Metastatic Liver Carcinoma in the Adrenal Gland (tissue), 2 donors: ENCODE measurements around a stretch of chr3.

- PRO-cap, 2 experiments, result no peak in any of the 2 experiments
Observed at GRCh38 chr3:152425618-152426300, 157.0 kb downstream of the MBNL1 start.

DNA sequence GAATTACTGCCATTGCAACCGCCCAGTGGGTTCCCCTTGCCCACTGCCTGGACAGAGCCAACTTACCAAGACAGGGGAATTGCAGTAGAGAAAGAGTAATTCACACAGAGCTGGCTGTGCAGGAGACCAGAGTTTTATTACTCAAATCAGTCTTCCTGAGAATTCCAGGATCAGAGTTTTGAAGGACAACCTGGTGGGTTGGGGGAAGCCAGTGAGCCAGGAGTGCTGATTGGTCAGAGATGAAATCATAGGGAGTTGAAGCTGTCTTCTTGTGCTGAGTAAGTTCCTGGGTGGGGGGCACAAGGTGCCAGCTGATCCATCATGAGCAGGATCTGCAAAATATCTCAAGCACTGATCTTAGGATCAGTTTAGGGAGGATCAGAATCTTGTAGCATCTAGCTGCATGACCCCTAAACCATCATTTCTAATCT is 230.7 kb upstream of the P2RY1 start:
- PRO-cap, 2 experiments, result no peak in any of the 2 experiments

- PRO-cap, 2 experiments, result no peak in any of the 2 experiments
Observed at GRCh38 chr3:152836952-152837193, 1.9 kb downstream of the P2RY1 start.

- PRO-cap, 2 experiments, result no peak in any of the 2 experiments
Observed at GRCh38 chr3:153541818-153542329, 379.8 kb downstream of the RAP2B start.

- PRO-cap, 2 experiments, result no peak in any of the 2 experiments
Observed at GRCh38 chr3:154122452-154123635, 1.7 kb downstream of the ARHGEF26 start.

DNA sequence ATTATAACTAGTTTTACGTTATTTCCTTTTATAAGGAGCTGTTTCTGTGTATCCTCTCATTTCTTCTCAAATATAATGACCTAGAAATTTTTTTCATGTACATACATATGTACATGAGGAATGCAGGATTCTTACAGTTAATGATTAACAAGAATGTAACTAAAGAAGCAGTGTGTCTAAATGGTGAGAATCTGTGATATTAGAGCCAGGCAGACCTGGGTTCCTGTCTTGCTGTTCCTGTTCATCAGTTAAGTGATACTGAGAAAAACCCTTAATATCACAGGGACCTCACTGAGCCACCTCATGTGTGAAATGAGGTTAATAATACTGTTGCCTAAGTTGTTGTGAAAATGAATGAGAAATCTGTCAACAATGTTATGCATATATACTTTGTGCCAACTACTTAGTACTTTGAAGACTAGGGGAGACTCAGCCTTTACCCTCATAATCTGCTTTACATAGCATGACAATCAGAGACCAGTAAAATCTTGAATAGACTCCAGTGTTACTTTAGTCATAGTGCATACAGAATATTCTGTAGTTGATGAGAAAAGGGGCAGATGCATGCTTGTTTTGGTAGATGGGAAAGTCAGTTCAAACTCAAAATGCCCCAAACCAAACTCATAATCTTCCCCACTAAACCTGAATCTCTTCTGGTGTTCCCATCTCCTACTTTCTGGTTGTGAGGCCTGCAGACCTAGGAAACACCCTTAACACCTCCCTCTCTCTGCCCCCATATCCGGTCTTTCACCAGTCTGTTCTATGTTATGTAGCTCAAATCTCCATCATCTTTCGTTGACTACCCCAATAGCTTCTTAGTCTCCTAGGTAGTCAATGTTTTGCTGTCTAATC is 4.7 kb downstream of the ARHGEF26 start:
- PRO-cap, 2 experiments, result no peak in any of the 2 experiments

GRCh38 chr3:154129770-154130238 is 8.6 kb downstream of the ARHGEF26 start:
- PRO-cap, 2 experiments, result no peak in any of the 2 experiments

DNA sequence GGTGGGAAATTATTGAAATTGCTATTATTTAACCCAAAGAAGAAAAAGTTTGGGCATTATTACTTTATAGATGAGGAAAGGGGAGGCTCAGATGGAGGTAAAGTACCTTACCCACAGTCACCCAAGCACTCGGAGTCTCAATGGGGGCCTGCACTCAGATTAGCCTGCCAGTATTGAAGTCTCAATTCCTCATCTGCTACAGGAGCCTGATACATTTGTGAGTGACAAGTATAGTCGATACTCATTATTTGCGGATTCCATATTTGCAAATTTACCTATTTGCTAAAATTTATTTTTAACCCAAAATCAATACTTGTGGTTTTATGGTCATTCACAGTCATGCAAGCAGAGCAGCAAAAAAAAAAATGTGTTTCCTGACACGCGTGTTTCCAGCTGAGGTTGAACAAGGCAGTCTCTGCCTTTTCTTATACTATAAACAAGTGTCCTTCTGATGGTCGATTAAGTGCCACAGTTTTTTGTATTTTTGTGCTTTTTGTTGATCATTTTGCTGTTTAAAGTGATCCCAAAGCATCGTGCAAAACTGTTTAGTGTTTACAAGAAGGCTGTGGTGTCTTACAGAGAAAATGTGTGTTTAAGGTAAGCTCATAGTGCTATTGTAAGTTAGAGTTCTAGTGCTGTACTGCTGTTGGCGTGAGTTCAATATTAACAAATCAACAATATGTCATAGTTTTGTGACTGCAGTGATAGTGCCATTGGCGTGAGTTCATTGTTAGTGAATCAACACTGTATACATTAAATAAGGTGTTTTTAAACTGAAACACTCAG is 48.0 kb downstream of the ARHGEF26 start:
- PRO-cap, 2 experiments, result no peak in any of the 2 experiments

GRCh38 chr3:155232937-155233580 is 60.4 kb downstream of the STRIT1 start:
- PRO-cap, 2 experiments, result no peak in any of the 2 experiments

DNA sequence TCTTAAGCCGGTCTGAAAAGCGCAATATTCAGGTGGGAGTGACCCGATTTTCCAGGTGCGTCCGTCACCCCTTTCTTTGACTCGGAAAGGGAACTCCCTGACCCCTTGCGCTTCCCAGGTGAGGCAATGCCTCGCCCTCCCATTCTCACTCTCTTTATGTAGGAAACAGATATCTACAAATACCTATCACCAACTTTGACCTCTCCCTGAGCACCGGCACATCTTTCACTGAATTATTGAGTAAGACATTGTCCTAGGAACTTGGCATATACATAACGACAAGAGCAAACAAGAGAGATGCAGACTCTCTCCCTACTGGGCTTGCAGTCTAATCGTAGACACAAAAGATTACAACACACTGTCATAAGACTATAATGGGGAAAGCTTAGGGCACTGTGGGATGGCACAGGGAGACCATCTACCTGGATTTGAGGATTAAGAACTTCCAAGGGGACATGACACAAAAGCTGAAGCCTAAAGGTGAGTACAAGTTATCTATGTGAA is 218.6 kb upstream of the STRIT1 start:
- PRO-cap, 2 experiments, result no peak in any of the 2 experiments

DNA sequence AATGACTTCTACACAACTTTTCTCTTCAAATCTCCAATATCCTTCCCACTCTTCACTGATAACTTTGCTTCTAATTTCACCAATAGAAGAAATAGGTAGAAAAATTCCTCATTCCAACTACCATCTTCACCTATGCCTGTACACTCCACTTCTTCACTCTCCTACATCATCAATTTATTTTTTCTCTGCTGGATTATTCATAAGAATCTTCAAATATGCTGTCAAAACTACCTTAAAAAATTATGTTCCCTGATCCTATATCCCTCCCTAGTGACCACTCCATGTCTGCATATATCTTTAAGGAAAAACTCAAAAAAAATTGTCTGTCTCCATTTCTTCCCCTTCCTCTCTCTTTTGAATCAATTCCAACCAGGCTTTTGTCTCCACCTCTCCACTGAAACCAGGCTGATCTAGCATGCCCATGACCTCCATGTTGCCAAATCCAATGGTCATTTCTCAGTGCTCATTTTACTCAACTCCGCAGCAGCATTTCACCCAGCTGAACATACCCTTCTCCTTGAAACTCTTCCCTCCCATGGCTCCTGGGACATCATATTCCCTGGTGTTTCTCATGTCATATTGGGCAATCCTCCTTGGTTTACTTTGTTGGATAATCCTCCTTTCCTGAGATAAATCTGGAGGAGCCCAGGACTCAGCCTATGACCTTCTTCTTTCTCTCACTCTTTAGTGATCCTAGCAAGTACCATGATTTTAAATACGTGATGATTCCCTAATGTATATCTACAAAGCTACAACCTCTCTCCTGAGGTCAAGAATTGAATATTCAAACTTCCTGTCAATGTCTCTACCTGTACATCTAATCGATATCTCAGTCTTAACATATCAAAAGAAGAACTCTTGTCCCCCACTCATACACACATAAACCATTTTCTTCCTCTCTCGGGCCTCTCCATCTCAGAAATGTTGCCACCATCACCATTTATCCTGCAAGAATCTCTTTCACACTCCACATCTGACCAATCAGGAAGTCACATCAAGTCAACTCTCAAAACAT is 90.9 kb downstream of the PLCH1 start:
- PRO-cap, 2 experiments, result no peak in any of the 2 experiments

DNA sequence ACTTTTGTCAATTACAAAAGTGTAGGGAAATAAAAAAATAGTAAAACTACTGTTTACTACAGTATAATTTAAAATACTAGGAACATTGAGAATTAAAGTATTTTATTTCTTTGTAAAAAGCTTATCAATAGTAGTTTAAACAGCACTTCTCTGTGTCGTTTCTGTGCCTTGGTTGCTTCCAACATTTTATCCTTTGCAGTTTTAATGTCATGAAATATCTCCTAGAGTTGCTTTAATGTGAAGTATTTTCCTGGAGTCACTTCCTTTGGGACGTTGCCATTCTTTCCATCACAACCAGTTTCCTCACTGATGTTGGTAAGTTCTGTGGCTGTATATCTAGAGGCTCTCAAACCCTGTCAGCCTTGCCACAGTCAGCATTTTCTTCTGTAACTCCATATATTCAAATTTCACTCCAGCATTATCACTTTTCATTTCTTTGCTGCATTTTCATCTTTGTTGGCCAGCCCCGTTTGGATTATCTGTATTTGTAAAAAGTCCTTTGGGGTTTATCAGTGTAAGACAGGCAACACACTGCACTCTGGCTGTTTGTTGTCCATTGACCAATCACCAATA is 20.1 kb downstream of the GMPS start:
- PRO-cap, 2 experiments, result no peak in any of the 2 experiments

- PRO-cap, 2 experiments, result no peak in any of the 2 experiments
Observed at GRCh38 chr3:155946297-155946713, 75.9 kb downstream of the GMPS start.

- PRO-cap, 2 experiments, result no peak in any of the 2 experiments
Observed at GRCh38 chr3:156160596-156161038, 40.2 kb downstream of the KCNAB1 start.

- PRO-cap, 2 experiments, result no peak in any of the 2 experiments
Observed at GRCh38 chr3:156532359-156533183, 22.3 kb downstream of the SSR3 start.

DNA sequence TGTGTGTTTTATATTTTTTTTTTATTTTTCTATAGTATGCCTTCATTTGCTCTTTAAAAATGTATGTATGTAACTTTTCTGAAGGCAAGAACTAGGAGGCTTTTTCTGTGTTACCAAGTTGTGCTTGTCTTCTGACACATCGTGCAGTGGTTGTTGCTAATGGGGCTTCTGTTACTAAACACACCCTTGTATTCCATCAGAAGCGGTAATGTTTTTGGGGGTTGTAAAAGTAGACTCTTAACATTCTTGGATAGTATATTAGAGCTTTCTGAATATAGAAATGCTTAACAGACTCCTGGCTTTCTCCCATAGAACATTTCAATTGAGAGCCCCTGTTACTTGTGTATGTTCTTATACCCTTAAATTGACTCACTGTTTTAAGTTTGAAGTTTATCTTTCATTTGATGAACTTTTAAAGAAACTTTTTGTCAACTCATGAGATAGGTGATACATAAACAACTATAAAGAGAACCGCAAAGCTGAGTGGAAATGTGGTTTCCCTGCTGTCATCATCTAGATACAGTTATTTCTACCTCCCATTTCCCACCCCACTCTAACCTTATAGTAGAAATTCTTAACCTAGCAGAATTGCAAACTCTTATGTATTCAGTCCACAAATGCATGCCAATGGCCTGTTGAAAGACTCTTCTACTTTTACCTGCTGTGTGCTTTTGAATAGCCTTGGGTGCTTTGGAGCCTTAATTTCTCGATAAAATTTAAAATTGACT is 2.6 kb downstream of the TIPARP start:
- PRO-cap, 2 experiments, result no peak in any of the 2 experiments

GRCh38 chr3:156815478-156816048 is 10.6 kb upstream of the LEKR1 start:
- PRO-cap, 2 experiments, result no peak in any of the 2 experiments

DNA sequence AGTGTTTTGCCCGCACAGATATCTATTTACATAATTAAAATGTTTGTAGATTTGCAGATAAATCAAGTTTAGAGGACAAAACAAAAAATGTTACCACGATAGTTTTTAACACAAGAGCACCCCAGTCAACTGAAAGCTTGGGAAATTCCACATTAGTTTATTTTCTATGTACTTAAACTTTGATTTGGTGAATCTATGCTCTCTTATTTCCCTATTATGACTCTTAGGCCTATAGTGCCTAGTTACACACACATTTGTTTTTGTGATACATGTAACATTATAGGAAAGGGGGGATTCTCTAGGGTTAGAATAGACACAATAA is 8.5 kb upstream of the LEKR1 start:
- PRO-cap, 2 experiments, result no peak in any of the 2 experiments

DNA sequence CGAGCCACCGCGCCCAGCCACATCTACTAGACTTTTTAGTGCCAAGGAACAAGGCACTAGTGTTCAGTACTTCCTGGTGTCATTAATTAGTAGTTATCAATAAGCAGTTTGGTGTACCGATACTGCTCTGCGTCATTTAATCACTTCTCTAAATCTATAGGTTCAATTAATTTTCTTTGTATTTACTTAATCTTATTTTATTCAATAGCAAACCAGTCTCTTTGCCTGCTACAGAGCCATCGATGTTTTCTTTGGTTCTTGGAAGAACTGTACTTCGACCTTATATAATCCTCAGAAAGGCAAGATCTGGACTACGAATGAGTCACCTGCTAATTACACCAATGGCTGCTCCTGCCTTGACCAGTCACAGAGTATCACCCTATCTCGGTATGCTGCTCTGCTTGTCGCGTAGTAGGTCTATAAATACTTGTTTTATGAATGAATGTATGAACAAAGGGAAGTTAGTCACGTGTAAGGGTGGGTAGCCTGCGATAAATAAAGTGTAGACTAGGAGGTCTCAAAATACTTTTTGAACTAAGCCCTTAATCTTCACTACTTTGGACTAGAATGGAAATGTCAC is 788 bp upstream of the LEKR1 start:
- PRO-cap, 2 experiments, result no peak in any of the 2 experiments

DNA sequence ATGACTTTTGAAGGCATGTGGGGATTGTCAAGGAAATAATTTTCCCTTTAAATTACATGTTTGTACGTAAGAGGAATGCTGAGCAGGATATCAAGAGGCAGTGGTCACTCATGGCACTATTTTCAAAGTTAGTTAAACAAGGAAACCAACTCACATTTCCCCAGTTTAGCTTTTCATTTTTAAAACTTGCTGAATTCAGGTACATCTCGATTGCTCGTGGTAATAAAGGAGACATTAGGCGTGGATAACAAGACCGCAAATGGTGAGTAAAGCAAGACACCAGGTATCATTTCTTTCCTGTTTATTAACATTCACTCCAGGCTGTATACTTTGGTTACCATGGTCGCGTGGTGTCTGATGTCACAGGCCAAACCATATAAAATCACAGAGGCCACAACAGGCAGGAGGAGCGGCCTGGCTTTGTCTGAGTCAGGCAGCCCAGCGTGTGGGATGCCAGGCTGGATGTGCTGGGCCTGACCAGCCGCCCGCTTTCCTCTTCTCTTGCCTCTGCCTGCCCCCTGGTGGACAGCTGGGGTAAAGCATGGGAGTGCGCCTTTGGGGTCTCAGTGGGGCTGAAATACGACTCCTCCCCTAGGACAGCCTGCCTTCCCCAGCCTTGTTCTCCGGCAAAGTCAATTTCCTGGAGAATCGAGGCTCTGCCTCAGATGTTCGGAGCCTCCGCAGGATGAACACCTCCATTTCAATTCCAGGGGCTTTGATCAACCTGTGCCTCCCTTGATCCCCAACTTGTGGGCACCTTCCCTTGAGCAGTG is 78.4 kb downstream of the CCNL1 start:
- PRO-cap, 2 experiments, result no peak in any of the 2 experiments